Subcutaneous adipose tissue (tissue), 3 donors: ENCODE data around the genes SLC12A6 and GJD2.

DNA sequence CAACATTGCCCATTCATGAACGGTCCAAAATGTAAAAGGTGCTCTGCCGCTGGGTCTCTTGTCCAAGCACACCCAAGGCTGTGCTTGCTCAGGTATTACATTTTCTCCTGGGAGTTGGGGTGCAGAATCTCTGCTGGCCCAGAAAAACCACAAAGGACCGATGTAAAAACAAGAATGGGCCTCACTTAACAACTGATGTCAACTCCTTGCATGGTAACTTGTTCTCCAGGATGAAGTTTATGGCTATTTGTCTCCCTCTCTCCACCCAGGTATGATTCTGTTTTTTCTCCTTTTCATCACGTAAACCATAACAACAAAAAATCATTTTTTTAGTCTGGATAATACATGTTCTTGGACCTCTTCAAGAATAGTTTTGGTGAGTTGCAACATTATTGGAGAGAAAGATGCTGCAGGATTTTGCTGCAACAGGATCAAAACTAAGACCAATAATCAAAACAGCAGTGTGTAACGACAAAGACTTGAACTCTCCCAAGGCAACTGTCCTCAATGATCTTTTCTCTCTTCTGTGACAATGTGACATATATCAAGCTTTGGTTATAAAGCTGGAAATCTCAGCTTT is 55.7 kb downstream of the GREM1 start:
- PRO-cap, result no peak
- RAMPAGE, long total RNA, 3 experiments, result no peak in any of the 3 experiments

GRCh38 chr15:32838487-32839322 is 120.9 kb downstream of the GREM1 start:
- PRO-cap, result unidirectional peak, plus-strand start at chr15:32839080; unidirectional peak, plus-strand start at chr15:32839129
- RAMPAGE, long total RNA, 3 experiments, result no peak in any of the 3 experiments

DNA sequence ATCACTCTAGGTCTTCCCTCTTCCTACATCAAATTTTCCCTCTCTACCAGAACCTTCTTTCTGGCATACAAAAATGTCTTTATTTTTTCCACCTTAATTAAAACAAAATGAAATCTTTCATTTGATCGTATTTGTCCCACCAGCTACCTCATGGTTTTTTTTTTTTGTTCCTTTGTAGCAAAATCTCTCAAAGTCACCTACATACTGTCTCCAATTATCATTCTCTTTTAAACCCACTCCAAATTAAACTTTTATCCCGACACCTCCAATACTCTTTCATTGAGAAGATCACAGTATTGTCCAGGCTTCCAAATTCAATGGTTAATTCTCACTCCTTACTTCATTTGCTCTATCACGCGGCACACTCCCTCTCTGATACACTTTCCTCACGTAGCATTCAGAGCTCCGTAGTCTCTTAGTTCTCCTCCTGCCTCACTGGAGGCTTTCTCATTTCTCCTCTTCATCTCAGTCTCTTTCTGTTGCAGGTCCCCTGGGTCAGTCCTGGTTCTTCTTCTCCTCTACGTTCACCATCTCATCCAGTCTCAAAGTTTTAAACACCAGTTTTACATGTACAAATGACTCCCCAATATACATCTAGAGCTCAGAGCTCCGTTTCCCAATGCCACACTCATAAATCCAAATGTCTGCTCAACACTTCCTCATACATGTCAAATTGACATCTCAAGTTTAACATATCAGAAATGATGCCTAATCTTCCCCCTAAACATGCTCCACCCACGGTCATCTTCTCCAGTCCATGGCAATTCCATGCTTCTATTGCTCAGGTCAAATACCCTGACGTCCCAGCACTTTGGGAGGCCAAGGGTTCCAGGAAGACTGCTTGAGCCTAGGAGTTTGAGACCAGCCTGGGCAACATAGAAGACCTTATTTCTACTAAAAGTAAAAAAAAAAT is 160.7 kb downstream of the FMN1 start:
- PRO-cap, result no peak
- RAMPAGE, long total RNA, 3 experiments, result no peak in any of the 3 experiments

DNA sequence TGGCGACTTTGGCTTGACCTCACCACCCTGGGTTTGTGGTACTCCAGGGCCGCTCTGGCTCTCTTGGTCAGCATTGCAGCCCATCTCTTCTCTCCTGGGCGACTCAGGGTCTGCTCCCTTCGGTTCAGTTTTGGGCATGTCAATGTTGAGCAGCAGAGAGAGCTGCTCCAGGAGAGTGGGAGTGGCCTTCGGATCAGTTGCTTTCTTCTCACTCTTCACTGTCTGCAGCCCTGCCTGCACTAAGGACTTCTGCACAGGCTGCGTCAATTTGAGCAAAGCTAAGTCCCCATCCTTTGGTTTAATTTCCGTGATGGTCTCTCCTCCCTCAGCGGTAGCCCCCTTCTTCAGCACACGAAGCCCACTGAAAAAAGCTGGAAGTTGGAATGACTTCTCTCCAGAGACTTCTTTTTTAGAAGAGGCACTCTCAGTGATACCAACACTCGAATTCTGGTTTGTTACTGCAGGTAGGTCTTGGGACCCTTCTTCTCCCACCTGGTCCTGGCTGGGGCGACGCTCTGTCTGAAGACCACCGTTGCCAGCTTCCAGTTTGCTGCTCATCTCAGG is 127.7 kb downstream of the FMN1 start:
- PRO-cap, result no peak
- RAMPAGE, long total RNA, 3 experiments, result no peak in any of the 3 experiments

- PRO-cap, result no peak
- RAMPAGE, long total RNA, 3 experiments, result no peak in any of the 3 experiments
These were observed 126.8 kb downstream of the FMN1 start for GRCh38 chr15:33067256-33068548.

DNA sequence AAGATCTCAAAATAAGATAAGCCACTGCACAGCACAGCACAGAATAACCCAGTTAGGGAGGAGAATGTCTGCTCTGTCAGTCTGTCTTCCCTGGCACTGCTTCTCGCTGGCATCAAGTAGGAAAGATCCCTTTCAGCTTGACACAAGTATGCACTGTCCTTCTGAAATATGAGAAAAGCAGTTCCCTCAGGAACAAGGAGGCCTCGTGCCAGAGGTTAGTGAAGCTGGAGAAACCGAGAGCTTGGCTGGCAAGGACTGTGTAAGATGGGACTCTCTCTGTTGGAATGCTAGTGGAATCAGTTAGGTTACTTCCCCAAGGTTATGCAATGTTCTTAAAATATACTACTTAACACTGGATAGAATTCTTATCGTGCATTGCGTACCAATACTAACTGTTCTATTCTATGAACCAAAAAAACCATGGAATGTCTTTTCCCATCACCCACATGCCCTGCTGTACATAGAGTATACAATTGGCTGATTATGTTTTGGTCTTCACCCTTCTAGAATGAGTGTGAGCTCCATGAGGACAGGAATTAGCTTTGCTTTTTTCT is 59.0 kb downstream of the FMN1 start:
- PRO-cap, result no peak
- RAMPAGE, long total RNA, 3 experiments, result no peak in any of the 3 experiments

DNA sequence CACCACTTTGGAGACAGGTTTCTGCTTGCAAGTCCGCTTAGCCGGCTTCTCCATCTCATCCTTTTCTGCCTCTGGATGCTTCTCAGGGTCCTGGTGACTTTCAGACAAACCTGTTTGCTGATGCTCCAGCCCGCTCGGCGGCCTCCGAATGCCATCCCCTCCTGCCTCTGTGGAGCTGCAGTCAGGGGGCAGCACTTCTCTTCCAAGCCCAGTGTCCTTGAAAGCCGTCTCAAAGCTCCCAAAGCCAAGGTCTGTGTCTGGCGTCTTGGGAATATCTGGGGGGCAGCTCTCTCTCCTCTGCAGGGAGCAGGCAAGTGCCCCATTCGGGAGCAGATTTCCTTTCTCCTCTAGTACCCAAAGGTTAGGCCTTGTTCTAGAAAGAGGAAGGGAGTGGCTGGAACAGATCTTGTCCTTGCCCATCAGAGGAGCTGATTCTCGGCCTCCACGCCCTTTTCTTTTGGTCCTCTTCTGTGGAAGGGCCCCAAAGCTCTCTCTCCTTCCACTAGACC is 40.5 kb downstream of the FMN1 start:
- PRO-cap, result no peak
- RAMPAGE, long total RNA, 3 experiments, result no peak in any of the 3 experiments

GRCh38 chr15:33727509-33727962 is 240.8 kb upstream of the CHRM5 start:
- PRO-cap, result unidirectional peak, minus-strand start at chr15:33727721
- RAMPAGE, long total RNA, 3 experiments, result no peak in any of the 3 experiments

DNA sequence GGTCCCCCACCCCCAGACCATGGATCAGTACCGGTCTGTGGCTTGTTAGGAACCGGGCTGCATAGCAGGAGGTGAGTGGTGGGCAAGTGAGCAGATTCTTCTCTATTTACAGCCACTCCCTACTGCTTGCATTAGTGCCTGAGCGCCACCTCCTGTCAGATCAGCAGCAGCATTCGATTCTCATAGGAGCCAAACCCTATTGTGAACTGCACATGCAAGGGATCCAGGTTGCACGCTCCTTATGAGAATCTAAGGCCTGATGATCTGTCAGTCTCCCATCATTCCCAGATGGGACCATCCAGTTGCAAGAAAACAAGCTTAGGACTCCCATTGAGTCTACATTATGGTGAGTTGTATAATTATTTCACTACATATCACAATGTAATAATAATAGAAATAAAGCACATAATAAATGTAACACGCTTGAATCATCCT is 25.8 kb downstream of the CHRM5 start:
- PRO-cap, result no peak
- RAMPAGE, long total RNA, 3 experiments, result no peak in any of the 3 experiments

DNA sequence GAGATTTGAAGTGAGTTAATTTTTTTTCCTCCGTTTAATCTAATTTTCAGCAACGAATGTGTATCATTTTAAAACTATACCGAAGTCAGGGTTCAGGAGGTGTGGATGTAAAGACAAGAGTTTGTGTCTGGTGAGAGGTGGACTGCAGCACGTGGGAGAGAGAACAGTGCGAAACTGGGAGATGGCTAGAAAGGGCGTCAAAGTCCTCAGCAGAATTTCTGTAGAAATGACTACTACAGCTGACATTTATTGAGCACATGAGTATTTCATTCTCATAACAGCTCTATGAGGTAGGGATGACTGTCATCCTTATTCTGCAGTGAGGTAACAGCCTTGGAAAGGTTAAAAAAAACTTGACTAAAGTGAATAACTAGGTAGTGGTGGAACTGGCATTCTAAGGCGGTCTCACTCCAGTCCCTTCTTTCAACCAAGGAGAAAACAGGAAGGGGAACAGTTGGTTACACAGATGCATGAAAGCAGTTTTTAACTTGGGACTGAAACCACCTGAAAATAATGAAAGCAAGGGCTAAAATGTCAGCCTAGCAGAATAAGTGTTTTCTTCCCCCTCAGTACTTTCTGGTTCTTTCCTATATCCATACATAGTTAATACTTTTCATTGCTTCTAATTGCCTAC is 605 bp upstream of the AVEN start:
- PRO-cap, result no peak
- RAMPAGE, long total RNA, 3 experiments, result no peak in any of the 3 experiments

- PRO-cap, result no peak
- RAMPAGE, long total RNA, 3 experiments, result no peak in any of the 3 experiments
These were observed 482 bp downstream of the EMC4 start for GRCh38 chr15:34225147-34225849.

DNA sequence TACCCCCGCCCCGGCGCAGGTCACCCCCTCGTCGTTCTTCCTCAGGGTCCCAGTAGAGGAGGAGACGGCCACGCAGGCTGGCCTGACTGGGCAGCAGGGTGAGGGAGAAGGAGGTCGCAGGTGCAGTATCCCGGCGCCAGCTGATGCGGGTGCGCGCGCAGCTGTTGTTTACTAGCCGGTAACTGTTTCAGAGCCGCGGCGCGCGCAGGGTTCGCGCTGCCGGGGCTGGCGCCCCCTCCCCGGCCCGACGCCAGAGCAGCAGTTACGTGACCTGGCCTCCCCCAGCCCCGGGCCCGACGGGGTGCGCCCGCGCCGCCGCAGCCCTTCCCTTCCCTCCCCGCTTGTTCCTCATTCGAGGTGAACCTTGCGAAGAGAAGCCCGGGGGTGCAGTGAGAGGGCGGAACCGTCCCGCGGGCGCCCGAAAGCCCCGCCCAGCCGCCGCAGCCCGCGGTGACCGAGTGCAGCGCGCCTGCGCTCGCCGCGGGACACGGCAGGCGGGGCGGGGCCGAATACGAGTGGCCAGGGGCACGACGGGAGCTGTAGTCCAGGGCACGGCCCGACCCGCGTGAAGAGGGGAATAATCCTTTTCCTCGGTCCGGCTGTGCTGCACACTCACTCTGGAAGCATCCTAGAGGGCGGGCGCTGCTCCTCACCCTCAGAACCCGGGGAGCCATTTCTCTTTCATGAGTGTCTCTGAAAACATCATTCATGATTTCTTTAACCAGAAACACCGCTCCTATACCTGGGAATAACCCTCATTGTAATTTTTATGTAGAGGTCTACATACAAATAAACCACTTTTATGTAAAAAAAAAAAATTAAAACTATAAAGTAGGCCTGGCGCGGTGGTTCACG is at the start of gene SLC12A6:
SLC12A6 (minus strand) TSS at position 184 of the 855 bp plus-strand sequence.
- PRO-cap, result unidirectional peak, minus-strand start at position 184 of the sequence; bidirectional peak, plus-strand start at position 615 of the sequence, minus-strand start at position 343 of the sequence
- RAMPAGE, long total RNA, 3 experiments, result no peak in any of the 3 experiments

GRCh38 chr15:34649945-34650588 is 66.6 kb upstream of the GOLGA8B start:
- PRO-cap, result no peak
- RAMPAGE, long total RNA, 3 experiments, result no peak in any of the 3 experiments

GRCh38 chr15:34754910-34755218 is at the start of gene GJD2:
GJD2 (minus strand) TSS chr15:34754998.
- PRO-cap, result no peak
- RAMPAGE, long total RNA, 3 experiments, result no peak in any of the 3 experiments

DNA sequence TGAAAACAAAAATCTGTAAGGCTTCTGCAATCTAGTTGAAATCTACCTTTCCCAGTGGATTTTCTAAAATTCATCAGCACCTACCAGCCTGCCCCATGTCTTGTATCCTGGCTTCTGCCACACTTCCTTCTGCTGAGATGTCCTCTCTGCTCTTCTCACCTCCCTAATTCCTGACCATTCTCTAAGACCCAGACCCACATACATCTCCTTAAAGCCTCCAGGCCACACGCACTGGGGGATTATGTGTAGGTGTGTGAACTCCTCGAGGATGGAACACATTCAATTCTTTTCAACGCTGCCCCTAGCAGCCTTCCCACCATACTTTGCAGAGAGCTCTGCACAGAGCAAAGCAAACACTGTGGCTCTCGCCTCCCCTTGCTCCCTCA is 6.2 kb downstream of the ACTC1 start:
- PRO-cap, result no peak
- RAMPAGE, long total RNA, 3 experiments, result no peak in any of the 3 experiments

DNA sequence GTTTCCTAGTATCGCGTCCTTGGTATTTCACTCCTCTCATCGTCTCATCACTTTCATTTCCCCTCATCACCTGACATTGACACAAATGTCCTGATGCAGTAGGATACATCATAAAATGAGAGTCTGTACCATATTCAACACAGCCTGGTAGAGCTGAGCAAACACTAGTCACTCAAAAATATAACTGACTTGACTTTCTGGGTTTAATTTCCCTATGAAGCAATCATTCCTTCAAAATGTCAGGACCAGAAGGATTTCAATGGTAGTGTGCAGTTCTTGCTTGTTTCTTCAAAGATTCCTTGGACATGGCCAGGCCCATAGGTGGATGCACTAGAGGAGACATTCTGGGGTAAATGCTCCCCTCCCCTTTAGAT is 59.7 kb upstream of the ACTC1 start:
- PRO-cap, result no peak
- RAMPAGE, long total RNA, 3 experiments, result no peak in any of the 3 experiments

- PRO-cap, result no peak
- RAMPAGE, long total RNA, 3 experiments, result no peak in any of the 3 experiments
These were observed 9.1 kb upstream of the AQR start for GRCh38 chr15:34978490-34979150.

- PRO-cap, result no peak
- RAMPAGE, long total RNA, 3 experiments, result no peak in any of the 3 experiments
These were observed 23.3 kb downstream of the NANOGP8 start for GRCh38 chr15:35061447-35062460.

- PRO-cap, result no peak
- RAMPAGE, long total RNA, 3 experiments, result no peak in any of the 3 experiments
These were observed 214.0 kb upstream of the NANOGP8 start for GRCh38 chr15:35298921-35299572.

- PRO-cap, result no peak
- RAMPAGE, long total RNA, 3 experiments, result no peak in any of the 3 experiments
These were observed 221.2 kb upstream of the NANOGP8 start for GRCh38 chr15:35306209-35306715.